Measurements from ENCODE around the genes MOCS1, FOXP4 and FRS3.

DNA sequence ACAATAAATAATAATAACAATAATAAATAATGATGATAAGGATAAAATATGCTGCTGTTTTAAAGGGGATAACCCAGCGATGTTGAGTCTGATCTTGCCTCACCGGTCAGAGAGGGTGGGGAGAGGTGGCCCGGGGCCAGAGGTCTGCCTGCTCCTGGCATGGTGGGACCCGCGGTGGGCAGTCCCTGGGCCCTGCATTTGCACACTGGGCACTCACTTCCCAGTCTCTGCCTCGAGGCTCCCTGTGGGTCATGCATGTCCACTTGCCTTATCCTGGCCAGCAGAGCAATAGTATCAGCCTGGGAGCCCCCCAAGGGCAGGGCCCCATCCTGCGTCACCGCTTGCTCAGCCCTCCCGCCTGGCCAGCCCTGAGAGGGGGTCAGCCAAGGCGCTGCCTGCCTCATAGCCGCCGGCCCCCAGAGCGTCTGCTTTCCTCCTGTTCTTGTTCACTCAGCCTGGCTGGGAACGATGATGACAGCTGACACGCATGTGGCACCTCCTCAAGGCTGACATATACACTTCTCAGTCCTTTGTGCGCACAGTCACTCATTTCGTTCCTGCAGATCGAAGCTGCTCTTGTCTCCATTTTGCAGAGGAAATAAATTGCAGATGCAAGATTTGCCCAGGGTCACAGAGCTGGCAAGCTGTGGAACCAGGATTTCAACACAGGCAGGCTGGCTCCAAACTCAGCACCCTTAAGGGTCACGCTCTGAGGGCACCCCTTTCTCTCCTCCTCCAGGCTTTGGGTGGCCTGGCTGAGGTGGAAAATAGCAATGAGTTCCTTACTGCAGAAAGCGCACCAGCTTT, 17.4 kb downstream of the KCNK17 start:
- PRO-cap: no peak

DNA sequence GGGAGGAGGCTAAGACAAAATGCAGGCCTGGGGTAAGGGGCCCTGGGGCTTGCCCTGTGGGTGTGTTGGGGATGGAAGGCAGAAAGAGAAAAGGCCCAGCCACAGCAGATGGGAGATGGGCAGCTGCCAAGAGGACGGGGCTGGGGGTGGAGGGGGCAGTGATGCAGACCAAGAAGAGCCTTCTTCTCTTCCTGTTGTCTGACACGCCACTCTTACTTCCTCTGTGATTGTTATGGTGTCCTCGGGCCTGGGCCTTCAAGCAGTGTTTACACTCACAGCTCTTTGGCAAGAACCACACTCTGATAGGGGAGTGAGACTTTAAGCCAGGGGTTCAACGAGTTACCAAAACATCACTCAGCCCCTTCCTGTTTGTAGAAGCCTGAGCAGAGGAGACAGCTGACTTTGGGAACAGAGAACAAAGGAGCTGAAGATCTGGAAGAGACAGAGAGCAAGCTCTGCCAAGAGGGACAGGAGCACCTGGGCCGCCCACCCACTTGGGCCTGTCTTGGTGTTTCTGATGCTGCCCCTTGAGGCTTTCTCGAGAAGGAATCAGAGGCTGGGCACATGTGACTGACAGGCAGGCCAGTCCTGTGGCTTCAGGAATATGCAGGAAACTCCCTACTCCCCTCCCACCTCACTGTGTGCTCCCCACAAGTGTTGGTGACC, 20.6 kb upstream of the KCNK16 start:
- PRO-cap: unidirectional peak, plus-strand start at position 233 of the sequence

GRCh38 chr6:39823108-39823919, 31.1 kb downstream of the DAAM2 start:
- PRO-cap: no peak

DNA sequence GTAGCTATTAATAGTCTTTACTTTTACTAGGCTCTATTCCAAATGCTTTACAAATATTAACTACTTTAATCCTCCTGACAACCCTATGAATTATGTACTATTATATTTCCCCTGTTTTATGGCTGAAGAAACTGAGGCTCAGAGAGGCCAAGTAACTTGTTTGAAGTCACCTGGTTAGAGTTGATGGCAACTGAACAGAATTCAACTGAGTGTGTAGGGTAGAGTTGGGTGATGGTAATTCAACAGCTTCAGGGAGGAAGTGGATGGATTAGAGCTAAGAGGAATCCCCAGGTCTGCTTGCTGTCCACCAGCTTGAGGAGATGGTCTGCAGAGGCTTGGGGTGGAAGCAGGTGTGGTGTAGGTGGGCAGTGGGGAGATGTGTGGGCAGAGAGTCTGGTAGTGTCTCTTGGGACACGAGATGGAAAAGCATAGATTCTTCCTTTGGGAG, 57.3 kb downstream of the DAAM2 start:
- PRO-cap: no peak

- PRO-cap: bidirectional peak, plus-strand start at chr6:39901830, minus-strand start at chr6:39901558
These were observed 32.7 kb downstream of the MOCS1 start for GRCh38 chr6:39901468-39902085.

DNA sequence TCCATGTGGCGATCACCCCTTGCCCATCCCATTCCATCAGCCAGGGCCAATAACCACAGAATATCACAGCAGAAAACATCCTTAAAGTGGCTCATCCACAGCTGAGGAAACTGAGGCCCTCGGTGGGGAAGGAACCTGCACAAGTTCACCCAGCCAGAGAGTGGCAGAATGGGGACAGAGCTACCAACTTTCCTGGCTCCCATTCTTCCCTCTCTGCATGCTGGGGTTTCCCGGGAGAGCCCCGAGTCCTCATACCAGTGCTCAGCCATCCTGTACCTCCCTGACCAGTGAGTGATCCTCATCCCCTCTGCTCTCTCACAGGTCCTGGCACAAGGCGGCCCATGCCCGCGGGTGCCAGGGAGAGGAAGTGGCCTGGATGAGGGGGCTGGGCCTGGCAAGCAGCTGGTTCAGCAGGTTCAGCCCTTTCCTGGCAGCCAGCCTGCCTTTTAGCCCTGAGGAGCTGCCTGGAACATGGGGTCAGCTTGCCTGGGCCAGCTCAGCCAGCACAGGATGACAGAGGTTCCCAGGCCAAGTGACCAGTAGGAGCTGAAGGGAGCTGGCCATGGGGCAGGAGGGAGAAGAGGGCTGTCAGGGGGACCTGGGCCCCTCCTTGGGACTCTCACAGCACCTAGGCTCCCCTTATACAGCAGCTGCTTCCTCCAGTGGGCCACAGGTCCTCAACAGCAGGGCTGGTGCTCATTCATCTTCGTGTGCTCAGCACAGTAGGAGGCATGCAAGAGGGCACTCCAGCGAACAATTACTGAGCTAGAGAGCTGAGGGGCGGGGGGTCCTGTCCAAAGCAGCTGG, 10.9 kb downstream of the MOCS1 start:
- PRO-cap: no peak

GRCh38 chr6:39933603-39934887, at the start of gene MOCS1:
TSS of gene MOCS1 (minus strand) at chr6:39934462.
- PRO-cap: unidirectional peak, minus-strand start at chr6:39934417; bidirectional peak, plus-strand start at chr6:39934773, minus-strand start at chr6:39934417

GRCh38 chr6:40349074-40349552, 238.1 kb downstream of the LRFN2 start:
- PRO-cap: no peak

DNA sequence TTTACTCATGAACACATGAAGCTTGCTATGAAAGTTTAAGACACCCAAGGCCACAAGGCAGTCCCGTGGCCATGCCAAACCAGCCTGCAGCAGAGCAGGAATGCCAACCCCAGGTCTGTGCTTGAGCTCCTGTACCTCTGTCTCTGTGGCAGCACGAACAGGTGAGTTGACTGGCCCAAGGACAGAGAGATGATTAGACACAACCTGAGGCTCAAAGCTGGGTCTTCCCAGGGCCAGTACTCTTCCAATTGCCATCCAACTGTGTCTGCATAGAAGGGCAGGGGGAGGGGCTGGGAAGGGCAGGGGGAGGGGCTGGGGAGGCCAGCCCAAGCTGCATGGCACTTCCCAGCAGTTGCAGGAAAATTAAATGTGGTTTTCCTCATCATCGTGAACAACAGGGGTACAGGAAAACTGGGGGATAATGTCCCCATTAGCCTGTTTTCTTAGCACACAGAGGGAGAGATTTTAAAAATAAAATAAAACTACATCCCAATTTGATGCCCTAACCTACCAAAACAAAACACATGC, 63.4 kb downstream of the LRFN2 start:
- PRO-cap: no peak

- PRO-cap: no peak
These were observed 3.9 kb downstream of the APOBEC2 start for GRCh38 chr6:41056673-41057573.

DNA sequence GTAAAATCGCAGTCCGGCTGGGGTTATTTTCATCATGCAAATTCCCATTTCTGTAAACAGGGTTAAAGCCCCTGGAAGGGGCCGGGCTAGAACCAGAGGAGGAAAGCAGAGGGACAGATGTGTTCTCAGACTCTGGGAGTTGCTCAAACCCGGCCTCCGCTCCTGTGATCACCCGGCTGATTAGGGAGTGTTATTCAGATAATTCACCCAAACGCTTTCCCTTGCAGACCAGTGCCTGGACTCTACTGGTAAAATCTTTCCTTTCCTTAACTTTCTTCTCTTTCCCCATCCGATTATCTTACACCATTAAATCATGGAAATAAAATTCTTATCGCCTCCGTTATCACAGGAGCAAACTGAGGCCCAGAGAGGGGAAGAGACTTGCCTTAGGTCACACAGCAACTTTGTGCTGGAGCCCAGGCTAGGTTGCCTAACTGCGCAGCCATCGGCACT, 93.3 kb downstream of the NCR2 start:
- PRO-cap: no peak

GRCh38 chr6:41536560-41537948, 9.1 kb upstream of the FOXP4 start:
- PRO-cap: no peak

- PRO-cap: bidirectional peak, plus-strand start at chr6:41546398, minus-strand start at chr6:41546147; unidirectional peak, plus-strand start at chr6:41546605
These were observed at the start of gene FOXP4 for GRCh38 chr6:41546030-41546771. TSS of gene FOXP4 (plus strand) at chr6:41546381.

DNA sequence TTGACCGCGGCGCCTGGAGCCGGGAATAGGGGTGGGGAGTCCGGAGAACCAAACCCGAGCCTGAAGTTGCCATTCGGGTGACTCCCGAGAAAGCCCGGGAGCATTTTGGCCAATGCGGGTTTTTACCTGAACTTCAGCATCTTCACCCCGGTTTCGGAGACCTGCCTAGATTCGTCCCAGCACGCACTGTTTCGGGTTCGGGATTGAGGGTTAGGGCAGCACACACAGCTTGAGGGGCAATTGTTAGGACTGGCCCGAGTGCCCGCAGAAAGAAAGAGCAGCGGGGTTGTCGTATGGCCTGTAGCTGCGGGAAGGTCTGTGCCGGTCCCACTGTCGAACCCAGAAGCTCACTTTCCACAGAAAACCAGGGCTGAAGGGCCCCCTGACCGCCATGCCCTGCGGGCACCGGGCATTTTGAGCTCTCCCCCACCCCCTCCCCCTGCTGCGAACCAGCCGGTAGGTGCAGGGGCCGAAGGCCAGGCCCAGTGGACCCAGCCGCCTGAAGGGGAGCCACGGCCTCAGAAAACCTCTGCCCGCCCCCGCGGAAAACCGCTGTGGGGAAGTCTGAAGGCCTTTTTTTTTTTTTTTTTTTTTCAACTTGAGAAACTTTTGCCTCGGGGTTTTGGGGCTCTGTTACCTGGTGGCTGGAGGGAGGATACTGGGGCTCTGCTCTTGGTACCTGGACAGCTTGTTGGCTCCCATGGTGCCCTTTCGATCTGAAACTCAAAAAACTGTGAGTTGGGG, 2.2 kb downstream of the FOXP4 start:
- PRO-cap: no peak

DNA sequence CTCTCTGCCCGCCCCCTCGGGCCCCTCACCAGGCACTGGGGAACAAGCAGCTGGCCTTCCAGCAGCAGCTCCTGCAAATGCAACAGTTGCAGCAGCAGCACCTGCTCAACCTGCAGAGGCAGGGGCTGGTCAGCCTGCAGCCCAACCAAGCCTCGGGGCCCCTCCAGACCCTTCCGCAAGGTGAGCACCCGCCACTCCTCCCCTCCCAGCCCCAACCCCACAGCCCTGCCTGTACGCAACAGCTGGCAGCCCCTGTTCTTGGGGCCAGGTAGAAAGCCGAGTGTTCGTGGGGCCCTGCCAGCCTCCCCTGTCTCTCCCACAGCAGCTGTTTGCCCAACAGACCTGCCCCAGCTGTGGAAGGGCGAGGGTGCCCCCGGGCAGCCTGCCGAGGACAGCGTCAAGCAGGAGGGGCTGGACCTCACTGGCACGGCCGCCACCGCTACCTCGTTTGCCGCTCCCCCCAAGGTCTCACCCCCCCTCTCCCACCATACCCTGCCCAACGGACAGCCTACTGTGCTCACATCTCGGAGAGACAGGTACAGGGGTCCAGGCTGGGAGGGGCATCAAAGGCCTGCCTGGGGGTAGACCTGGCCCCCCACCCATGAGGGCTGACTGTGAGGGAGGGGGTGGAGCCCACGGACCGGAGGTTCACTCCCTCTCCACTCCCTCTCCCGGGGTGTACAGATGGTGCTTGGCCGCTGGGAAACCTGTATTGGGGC, 41.0 kb downstream of the FOXP4 start:
- PRO-cap: no peak

DNA sequence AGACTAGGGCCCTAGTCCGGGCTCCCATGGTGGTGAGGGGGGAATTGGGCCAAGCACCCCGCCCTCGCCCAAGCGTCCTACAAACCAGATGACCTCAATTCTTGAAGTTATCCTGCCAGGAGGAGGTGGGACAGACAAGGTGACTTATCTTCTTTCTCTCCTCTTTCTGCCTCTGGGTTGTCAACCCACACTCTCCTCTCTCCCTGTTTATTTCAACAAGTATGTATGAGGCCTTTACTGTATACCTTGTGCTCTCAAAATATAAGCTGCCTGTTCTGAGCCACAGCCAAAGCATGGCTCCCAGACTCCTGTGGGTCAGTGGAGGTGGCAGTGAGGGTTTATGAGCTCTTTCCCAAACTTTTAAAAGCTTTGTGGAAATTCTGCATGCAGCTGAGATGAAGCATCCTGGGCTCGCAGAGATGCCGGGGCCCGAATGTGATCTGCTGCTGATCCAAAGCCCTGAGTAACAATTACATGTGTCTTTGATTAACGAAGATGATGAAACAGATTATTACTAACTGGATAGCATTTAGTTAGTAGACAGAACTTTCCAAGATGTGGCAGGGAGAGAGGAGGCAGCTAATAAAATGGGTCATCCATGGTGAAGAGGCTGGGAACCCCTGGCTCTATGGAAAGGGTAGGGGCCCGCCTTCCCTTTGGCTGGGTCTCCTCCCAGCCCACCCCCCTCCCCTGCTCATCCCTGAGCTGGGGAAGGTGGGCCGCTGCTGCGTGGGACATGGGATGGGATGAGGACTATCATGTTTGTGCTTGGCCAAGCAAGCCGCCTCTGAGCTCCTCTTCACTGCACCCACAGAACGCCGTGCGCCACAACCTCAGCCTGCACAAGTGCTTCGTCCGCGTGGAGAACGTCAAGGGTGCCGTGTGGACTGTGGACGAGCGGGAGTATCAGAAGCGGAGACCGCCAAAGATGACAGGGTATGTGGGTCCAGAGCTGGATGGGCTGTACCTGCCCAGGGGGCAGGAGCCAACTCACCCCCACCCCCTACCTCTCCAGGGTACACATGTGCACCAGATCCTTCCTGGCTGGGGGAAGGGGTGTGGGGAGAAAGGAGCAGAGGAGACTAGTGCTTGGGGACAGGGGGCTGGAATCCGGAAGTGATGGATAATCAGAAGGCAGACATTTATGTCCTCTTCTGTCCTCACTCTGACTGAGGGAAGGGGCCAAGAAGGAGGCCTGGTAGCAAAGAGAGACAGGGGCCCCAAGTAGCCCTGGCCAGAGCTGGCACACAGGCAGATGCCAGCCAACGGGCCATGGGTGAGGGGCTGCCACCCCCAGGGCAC, 43.8 kb upstream of the MDFI start:
- PRO-cap: no peak

DNA sequence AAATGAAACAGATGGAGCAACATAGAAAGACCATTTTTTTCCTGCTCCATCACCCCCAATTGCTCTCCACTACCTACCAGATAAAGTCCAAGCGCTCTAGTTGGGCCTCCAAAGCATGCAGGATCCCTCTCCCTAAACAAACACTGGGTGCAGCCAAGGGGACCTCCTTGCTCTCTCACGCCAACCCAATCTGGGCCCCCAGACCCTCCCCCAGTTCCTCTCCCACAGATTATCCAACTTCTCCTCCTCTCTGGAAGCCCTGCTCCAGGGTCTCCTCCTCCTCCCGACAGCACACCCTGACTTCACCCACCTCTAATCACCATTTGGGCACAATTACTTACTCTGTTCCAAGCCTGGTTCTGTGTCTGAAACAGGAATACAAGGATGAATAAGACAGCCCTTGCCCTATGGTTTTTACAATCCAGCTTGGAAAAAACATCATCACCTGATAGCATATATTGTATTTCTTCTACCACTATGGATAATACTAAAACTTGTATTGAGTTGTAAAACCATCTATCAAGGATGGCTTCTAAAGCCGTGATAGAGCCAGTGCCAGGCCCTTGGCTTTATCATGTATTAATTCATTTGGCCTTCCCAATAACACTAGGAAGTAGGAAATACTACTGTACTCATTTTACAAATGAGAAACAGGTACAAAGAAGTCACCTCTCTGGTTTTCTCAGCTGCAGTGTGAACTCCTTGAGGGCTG, 24.7 kb downstream of the TFEB start:
- PRO-cap: no peak

DNA sequence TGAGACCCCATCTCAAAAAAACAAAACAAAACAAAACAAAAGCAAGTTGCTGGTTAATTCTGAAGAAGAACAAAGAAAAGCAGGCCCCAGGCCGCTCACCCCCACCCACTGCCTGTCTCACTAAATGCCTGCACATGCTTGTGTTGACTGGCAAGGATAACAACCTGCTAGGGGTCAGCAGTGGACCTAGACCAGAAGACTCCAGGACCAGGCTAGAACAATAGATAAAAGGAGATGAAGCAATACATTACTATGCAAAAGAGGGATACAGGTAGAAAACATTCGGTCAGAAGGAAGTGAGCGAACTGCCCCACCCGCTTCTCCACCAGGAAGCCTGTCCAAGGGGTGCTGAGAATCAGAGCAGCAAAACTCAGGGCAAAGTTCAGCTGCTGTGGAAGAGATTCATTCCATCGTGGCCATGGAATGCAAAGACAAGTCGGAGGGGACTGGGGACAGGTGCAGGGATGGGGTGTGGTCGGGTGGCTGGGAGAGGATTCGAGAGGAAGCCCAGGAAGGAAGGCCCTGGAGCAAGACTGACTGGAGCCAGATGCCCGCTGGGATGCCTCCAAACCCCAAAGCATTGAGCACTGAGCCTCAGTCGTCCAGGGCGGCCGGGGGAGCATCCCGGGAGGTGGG, 5.4 kb downstream of the PGC start:
- PRO-cap: no peak

- PRO-cap: no peak
These were observed 2.8 kb downstream of the PGC start for GRCh38 chr6:41744270-41744966.

DNA sequence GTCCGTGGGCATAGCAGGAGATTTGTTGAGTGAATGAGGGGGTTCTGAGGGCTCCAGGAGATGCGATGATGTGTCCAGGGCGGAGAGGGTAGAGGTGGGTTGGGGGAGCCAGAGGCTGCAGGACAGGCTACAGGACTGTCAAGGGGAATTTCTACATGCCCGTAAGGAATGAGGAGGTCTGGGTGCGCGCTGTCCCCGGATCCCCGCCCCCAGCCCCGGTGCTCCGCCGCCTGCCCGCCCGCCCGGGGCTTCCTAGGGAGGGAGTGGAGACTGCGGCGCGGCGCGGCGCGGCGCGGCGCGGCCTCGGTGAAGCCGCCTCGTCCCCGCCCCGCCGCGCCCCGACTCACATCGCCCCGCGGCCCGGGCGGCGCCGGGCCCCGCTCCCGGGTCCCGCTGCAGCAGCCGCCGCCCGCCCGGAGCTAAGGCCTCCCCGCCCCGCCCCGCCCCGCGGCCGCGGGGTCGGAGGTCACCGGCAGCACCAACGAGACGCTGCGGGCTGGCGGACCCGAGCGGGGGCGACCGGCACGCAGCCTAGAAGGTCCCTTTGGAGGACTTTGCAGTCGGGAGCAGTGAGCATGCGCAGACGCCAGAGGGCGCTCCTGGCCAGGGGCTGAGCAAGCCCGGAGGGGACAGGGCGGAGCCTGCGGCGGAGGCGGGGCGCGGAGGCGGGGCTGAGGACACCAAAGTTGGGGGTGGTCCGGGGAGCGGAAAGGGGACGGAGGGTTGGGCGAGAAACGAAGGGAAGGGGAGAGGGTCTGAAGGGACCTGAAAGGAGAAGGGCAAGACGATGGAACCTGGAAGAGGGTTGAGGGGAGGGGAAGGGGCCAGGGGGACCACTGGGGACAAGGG, at the start of gene FRS3:
TSS of gene FRS3 (minus strand) at position 432 of the 849 bp plus-strand sequence.
- PRO-cap: bidirectional peak, plus-strand start at position 751 of the sequence, minus-strand start at position 439 of the sequence